Lung (tissue), 4 donors: Measurements from ENCODE around the genes OR4N4C and OR4N4.

- PRO-cap: no peak
- RAMPAGE, long total RNA: no peak
- RRBS: no CpG with 5 or more reads among the region's 1 CpG
Measured at GRCh38 chr15:21651466-21652028, at the start of gene OR4N4C. TSS of gene OR4N4C (plus strand) at chr15:21651844.

- PRO-cap: no peak
- RAMPAGE, long total RNA: no peak
Measured at GRCh38 chr15:22094165-22094720, at the start of gene OR4N4. TSS of gene OR4N4 (plus strand) at chr15:22094522.

GRCh38 chr15:22259973-22260382 lies 165.7 kb downstream of the OR4N4 start:
- PRO-cap: no peak
- RAMPAGE, long total RNA: no peak
- RRBS: no CpG with 5 or more reads among the region's 5 CpGs

GRCh38 chr15:22828561-22829244 lies 9.8 kb upstream of the NIPA2 start:
- PRO-cap: no peak
- RAMPAGE, long total RNA: no peak
- RRBS: no CpG with 5 or more reads among the region's 10 CpGs

- PRO-cap: no peak
- RAMPAGE, long total RNA: no peak
- RRBS: no CpG with 5 or more reads among the region's 5 CpGs
Measured at GRCh38 chr15:23399186-23399421, 44.6 kb downstream of the GOLGA8S start.

- PRO-cap: no peak
- RAMPAGE, long total RNA: no peak
- RRBS: no CpG with 5 or more reads among the region's 6 CpGs
Measured at GRCh38 chr15:23685834-23686362, 1.2 kb downstream of the NDN start.

- PRO-cap: no peak
- RAMPAGE, long total RNA: no peak
- RRBS: no CpG with 5 or more reads among the region's 15 CpGs
Measured at GRCh38 chr15:23713822-23714317, 26.8 kb upstream of the NDN start.

GRCh38 chr15:23897505-23898074 lies 210.5 kb upstream of the NDN start:
- PRO-cap: no peak
- RAMPAGE, long total RNA: no peak
- RRBS: 65% methylated on average over 5 of the region's 28 CpGs

DNA sequence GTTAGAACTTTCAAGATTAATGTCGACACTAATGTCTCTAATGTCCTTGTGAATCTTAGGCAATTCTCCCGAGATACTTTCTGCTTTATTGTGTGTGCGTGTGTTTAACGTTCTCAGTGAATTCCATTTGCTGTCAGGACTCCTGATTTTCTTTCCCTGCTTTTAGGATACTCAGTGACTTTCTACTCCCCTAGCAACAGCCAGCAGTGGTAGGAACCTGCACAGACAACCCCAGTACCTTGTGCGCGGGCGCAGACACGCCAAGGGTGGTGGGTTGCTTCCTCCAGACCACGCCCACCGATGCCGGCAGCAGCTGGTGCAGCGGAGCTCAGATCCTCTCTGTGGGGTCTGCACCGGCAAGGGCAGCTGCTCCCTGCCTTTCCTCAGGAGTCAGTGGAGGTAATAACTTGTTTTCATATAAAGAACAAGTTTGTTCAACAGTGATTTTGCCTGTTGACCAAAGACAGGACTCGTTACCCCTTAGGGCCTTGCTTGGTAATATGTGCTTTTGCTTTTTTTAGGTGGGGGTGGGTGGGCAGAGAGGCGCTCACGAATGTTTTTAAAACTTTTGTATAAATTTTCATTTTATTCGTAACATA lies 225.1 kb upstream of the NDN start:
- PRO-cap: no peak
- RAMPAGE, long total RNA: no peak
- RRBS: 30% methylated on average over 3 of the region's 17 CpGs

DNA sequence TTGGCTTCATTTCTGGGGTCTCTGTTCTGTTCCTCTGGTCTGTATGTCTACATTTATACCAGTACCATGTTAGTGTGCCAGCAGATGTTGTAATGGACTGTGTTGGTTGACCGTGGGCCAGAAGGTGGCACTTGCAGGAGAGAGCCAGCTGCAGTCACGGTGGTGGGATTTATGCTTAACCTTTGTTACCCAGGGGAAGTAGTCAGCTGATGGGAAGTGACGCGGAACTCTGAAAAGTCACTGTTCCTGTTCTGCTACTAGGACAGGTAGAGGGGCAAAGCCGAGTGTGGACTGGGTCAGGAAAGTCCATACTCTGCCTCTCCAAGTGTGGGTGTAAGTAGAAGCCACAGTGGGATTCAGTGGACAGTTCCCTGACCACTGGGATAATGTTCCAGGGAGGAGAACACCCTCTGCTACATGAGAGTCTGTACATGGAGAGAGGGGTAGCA lies 420.5 kb upstream of the NDN start:
- PRO-cap: no peak
- RAMPAGE, long total RNA: no peak
- RRBS: no CpG with 5 or more reads among the region's 5 CpGs

GRCh38 chr15:24915854-24916221 lies 38.9 kb upstream of the SNRPN start:
- PRO-cap: no peak
- RAMPAGE, long total RNA: no peak
- RRBS: no CpG with 5 or more reads among the region's 8 CpGs

GRCh38 chr15:25064974-25065173 lies 110.1 kb downstream of the SNRPN start:
- PRO-cap: no peak
- RAMPAGE, long total RNA: no peak
- RRBS: no CpG with 5 or more reads among the region's 4 CpGs

DNA sequence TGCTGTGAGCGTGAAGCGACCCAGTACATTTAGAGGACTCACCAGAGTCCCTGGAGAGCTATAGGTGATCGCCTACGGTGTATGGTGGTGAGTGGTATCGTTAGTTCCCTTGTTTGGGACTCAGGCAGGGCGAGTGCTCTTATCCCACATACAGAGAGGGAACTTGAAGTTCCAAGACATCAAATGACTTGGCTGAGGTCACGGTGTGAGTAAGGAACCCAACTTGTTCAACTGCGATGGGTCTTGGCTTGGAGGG lies 178.8 kb downstream of the ATP10A start:
- PRO-cap: no peak
- RAMPAGE, long total RNA: no peak
- RRBS: no CpG with 5 or more reads among the region's 8 CpGs

GRCh38 chr15:25933599-25934161 lies 70.6 kb upstream of the ATP10A start:
- PRO-cap: no peak
- RAMPAGE, long total RNA: no peak
- RRBS: no CpG with 5 or more reads among the region's 20 CpGs

DNA sequence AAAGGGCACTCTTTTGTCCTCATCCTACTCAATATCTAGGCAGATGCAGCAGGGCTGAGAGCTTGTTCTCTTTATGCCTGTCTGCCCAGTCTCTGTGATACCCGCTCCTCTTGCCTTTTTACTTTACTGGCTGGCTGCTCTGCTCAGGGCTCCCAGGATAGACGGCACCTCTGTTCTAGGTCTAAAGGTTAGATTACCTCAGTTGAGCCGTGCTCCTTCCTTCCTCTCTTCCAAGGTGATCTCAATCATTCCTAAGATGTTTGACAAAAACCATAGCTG lies 134.7 kb downstream of the GABRB3 start:
- PRO-cap: no peak
- RAMPAGE, long total RNA: no peak
- RRBS: no CpG with 5 or more reads among the region's 3 CpGs

DNA sequence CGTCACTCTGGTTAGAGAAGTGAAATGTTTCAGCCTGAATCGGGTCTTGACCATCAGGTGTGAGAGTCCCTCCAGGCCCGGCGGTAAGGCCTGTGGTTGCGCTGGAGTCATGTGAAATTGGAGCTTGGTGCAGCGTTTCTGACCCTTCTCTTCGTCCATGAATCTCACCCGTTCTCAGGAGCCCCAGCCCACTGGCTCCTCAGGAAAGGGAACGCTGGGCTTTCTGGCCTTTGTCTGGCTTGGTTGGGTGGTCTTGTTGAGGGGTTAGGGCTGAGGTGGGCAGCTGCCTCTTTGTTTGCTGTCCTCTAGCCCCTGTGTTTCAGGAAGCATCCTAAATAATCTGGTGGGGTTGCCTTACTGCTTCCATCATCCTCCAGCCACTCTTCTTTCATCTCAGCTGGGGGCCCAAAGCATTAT lies 93.3 kb downstream of the GABRG3 start:
- PRO-cap: no peak
- RAMPAGE, long total RNA: no peak
- RRBS: no CpG with 5 or more reads among the region's 9 CpGs

GRCh38 chr15:27573715-27574568 lies 525.2 kb downstream of the OCA2 start:
- PRO-cap: no peak
- RAMPAGE, long total RNA: no peak
- RRBS: no CpG with 5 or more reads among the region's 32 CpGs

GRCh38 chr15:27665712-27666168 lies 433.4 kb downstream of the OCA2 start:
- PRO-cap: no peak
- RAMPAGE, long total RNA: no peak
- RRBS: no CpG with 5 or more reads among the region's 4 CpGs

DNA sequence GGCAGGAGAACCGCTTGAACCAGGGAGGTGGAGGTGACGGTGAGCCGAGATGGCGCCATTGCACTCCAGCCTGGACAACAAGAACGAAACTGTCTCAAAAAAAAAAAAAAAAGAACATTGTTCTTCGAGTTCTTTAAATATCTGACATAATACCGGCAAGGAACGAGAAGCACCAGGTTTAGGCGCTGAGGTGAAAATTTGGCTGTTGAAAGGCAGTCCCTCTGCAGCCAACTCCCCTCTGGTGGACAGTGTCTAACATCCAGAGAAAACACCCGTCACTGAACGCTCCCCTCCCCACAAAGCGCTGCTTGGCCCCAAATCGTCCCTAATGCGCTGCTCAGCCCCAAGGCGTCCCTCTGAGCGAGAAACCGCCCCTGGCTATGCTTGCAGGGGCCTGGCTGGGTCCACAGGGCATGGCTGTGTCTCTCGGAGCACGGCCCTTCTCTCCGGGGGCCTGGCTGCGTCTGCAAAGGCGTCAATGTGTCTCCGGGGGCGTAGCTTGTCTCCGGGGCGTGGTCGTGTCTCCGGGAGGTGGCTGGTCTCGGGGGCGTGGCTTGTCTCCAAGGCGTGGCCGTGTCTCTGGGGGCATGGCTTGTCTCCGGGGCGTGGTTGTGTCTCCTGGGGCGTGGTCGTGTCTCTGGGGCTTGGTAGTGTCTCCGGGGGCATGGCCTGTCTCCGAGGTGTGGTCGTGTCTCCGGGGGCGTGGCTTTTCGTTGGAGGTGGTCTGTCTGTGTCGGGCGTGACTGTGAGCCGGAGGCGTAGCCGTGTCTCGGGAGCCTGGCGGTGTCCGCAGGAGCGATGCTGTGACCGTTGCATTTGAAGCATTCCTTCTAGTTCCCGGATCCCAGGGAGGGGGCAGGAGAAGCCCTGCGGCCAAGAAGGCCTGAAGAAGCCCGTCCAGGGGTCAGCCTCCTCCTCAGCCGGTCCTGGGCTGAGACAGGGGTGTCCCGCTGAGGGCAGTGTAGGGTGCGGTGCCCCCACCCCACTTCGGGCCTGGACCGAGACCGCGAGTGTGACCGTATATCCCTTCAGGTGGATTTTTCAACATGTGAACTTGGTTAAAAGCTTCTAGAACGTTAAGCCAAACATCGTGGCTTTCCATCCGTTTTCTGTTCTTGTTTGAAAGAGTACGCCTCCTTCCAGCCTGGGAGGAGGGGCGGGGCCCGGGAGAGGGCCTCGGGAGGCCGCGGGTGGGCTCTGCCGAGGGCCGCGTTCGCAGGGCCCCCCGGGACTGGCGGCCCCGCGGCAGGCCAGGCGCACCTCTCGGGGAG lies 3.1 kb downstream of the OCA2 start:
- PRO-cap: bidirectional peak, plus-strand start at position 748 of the sequence, minus-strand start at position 468 of the sequence
- RAMPAGE, long total RNA: no peak
- RRBS: 2% methylated on average over 43 of the region's 82 CpGs

GRCh38 chr15:28160422-28161169 lies 61.5 kb upstream of the OCA2 start:
- PRO-cap: no peak
- RAMPAGE, long total RNA: no peak
- RRBS: no CpG with 5 or more reads among the region's 20 CpGs